Measurements from ENCODE around the gene C17orf97.

DNA sequence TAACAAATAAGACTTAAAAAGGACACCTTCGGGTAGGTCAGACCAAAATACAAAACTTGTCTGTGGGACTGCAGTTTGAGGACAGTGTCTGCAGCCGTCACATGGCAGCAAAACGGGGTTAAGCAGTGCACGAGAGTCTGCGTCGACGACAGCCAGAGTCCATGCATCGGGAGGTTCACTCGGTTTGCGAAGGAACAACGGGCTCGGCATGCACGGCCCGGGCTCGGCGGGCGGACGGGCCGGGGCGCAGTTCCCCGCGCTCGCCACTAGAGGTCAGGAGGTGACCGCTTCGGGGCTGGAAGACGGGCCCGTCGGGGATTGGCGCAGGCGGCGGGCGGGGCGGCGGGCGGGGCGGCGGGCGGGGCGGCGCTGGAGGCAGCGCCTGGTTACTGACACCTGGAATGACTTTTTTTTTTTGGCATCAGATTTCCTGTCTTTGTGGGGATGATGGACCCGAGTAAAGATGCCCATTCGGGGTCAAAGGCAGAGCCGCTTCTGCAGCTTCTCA, 6.4 kb downstream of the SCGB1C2 start:
- PRO-cap, result no peak

- PRO-cap, result no peak
These were observed 63.9 kb upstream of the DOC2B start for GRCh38 chr17:245192-245813.

- PRO-cap, result no peak
These were observed 18.1 kb downstream of the RPH3AL start for GRCh38 chr17:334625-334809.

- PRO-cap, result no peak
These were observed 3.6 kb downstream of the RPH3AL start for GRCh38 chr17:348597-349750.

DNA sequence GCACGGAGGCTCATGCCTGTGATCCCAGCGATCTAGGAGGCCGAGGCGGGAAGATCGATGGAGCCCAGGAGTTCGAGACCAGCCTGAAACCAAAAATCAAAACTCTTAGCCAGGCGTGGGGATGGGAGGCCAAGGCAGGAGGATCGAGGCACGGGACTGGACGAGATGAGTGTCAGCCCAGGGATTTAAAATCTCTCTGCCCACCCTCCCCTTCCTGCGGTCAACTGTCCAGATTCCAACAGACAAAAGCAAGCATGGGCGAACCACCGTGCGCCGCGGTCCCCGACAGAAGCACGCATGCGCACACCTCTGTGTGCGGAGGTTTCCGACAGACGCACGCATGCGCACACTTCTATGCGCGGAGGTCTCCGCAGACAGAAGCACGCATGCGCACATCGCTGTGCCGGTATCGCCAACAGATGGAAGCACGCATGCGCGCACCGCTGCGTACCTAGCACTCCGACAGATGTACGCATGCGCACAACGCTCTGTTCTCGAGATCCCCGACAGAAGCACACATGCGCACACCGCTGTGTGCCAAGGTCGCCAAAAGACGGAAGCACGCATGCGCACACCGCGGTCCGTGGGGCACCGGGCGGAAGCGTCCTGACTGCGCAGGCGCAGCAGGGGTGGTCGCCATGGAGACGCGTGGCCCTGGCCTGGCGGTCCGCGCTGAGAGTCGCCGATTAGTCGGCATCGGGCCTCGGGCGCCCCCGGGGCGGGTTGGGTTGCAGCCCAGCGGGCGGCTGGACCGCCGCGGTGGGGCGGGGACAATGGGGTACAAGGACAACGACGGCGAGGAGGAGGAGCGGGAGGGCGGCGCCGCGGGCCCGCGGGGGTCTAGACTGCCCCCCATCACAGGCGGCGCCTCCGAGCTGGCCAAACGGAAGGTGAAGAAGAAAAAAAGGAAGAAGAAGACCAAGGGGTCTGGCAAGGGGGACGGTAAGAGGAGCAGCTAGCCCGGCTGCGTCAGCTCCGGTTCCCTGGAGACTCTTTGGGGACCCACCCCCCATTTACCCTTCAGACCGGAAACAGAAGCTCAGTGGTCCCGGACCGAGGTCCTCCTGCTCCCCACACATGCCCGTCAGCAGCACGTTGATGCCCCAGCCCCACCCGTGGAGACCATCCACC, at the start of gene C17orf97:
C17orf97 (plus strand) TSS at position 621 of the 1,131 bp plus-strand sequence.
- PRO-cap, result bidirectional peak, plus-strand start at position 648 of the sequence, minus-strand start at position 287 of the sequence

GRCh38 chr17:416199-416519, 6.0 kb downstream of the C17orf97 start:
- PRO-cap, result no peak

DNA sequence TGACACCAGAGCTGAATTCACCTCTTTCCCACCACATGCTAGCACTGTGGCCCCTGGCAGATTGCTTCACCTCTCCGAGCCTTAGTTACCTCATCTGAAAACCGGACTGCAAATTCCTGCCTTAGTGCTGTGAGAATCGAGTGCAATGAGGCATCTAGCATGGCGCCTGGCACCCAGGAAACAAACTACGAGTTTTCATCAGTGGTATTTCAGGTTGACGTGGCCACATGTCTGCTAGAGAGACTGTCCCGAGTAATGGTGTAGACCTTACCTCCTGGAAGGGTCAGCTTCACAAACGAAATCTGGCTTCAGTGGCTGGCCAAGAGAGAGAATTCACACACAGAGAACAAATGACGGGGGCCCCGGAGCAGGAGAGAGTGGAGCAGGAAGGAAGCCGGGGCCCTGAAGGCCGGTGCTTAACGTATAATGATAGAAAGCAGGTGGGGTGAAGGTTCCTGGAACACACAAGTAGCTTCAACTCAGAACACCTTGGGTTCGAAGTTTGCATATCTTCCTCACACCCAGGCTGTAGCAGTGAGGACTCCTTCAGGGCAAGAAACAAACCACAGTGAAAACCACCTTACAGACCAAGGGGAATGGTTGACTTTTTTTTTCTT, 6.5 kb downstream of the C17orf97 start:
- PRO-cap, result no peak

DNA sequence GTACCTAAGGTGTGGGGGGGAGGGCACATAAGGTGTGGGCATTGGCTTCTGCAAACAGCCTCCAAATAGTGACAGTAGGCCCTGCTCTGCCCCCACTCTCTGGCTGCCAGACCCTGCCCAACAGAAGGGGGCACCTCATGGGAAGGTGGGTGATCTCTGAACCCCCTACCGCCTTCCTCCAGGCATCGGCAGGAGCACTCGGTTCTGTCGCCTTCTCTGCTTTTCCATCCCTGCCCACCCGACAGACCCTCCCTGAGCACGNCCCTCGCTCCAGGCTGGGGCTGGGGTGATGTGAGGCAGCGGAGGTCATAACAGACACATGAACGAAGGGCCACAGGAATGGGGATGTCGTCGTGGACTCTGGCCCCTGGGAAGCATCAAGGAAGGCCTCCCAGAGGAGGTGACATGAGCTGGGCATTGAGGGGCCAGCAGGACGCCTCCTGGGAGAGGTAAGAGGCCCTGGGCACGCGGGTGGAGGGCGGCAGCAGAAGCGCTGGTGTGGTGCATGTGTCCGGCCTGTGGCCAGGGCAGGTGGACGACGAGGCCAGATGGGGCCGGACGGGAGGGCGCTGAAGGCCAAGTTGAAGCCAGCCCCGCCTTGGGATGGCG, 79.1 kb downstream of the C17orf97 start:
- PRO-cap, result no peak

DNA sequence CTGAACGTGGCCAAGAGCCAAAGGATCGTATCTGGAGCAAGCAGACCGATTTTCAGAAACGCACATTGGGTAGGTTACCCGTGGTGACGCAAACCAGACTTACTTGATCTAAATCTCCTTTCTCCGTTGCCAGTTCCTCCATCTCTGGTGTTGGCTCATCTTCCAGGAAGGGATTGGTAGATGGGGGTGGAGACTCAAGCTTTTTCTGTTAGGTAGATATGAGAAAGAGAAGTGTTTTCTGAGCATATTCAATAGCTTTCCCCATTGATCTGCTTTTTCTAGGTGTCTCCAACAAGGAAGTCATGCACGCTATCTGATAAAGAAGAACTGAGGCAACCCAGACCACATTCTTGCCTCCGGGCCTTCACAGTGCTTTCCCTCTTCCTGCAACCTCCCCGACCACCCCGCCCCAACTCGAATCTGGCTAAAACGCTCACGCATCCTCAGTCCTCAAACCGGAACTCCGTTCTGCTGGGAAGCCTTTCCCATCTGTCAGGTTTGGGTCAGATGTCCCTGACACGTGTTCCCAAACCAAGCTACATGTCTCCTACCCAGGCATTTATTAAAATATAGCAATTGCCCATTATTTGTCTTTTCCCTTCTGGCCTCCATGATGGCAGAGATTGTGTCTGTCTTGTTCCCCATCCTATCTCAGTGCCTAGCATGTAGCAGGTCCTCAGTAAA, 112.8 kb downstream of the VPS53 start:
- PRO-cap, result no peak

DNA sequence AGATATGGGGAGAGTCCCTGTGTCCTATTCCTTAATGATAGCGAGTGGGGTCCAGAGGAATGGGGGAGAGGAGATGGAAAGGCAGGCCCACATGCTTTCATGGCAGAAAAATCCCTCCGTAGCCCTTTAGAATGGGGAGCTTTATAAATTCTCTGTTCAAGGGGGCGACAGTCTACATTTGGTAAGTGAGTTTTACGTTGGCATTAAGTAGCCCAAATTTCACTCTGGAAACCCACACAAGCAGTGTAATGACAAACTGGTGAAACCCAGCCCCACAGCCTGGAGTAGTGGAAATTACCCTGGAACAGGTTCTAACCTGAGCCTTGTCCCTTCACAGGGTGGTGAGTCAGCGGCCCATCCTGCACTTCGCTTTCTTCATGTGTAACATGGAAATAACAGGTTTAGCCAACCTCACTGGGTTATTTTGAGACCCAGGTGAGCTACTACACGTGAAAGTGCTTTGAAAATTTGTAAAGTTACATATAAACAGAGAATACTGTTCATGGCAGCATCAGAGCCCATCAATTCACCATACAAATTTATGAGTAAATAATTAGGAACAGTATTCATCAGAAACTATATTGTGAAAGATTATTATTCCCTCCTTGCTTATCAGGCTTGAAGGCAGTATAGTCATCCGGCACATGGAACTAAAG, 3.5 kb upstream of the TLCD3A start:
- PRO-cap, result no peak

GRCh38 chr17:733286-733661, 878 bp downstream of the TLCD3A start:
- PRO-cap, result no peak

DNA sequence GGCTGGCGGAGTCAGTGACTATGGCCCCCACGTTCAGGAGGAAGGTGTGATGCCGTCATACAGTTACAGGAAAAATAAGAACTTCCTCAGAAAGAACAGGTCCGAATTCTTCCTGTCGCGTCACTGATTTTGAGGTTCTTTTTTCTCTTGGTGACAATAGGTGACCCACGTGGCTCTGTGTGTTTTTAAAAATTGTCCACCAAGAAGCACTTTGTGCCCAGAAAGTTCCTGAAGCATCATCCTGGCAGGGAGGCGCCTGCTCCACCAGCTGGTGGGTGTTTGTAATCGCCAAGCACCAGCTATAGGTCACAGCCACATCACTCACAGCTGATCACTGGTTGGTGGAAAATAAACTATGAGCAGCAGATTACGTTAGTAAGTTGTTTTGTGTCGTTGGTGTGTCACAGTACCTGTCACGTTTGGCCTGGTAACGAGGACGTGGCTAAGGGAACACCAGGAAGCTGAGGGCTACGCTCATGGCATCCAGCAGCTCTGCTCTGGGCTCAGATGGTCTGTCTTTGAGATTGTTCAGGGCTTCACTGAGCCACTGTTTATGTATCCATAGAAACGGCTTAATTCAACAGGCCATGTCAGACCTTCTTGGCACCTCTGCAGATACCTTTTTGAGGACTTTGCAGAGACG, 10.1 kb downstream of the MRM3 start:
- PRO-cap, result no peak

DNA sequence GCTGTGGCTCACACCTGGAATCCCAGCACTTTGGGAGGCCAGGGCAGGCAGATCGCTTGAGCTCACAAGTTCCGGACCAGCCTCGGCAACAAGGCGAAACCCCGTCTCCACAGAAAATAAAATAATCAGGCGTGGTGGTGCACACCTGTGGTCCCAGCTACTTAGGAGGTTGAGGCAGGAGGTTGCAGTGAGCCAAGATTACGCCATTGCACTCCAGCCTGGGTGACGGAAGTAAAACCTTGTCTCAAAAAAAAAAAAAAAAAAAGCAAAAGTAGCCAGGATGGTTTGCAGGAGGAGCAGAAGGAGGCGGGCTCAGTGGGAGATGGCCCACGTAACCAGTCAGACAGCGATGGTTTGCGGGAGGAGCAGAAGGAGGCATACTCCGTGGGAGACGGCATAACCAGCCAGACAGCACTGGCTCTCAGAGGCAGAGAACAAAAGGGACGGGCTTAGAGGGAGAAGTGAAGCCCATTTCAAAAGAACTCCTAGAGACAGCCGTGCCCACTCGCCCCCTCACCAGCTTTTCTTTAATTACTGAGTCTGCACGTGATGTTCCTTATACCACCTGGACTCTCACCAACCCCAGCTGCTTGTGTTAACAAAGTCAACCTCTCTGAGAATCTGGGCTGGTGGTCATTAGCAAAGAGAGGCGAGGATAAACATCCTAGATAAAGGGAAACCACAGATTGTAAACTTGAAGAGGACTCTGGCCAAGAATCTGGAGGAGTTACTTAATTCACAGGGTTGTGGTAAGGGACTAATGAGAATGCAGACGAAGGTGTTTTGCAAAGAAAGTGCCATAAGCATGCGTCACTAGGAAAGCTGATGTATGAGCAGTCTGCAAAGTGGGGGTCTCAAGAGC, 52.0 kb downstream of the NXN start:
- PRO-cap, result no peak

DNA sequence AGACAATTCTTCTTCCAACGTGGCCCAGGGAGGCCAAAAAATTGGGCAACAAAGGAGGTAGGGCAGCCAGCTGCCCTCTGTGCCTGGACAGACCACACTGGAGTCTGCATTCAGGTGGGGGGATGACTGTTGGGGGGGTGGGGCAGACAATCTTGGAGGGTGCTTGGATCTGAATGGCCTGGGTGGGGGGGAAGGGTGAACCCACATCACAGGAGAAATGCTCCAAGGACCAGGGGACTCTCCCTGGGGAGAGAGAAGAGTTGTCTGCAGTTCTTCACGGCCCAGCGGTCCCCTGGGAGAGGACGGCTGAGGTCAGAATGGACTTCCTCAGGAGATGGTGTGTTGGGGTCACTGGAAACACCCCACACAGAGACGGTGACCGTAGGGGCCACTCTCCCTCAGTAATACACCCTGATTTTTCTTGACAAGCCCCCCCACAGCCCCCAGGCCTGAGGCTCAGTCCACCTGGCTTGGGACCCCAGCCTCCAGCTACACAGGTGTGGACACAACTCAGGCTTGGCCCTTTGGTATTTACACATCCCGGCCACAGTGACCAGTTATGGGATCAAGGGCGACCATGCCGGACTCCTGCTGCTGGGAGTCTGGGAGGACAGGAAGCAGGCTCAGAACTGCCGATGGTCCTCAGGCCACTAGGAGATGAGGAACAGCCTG, 12.8 kb downstream of the NXN start:
- PRO-cap, result no peak

- PRO-cap, result no peak
These were observed 1.5 kb downstream of the NXN start for GRCh38 chr17:977796-978749.

DNA sequence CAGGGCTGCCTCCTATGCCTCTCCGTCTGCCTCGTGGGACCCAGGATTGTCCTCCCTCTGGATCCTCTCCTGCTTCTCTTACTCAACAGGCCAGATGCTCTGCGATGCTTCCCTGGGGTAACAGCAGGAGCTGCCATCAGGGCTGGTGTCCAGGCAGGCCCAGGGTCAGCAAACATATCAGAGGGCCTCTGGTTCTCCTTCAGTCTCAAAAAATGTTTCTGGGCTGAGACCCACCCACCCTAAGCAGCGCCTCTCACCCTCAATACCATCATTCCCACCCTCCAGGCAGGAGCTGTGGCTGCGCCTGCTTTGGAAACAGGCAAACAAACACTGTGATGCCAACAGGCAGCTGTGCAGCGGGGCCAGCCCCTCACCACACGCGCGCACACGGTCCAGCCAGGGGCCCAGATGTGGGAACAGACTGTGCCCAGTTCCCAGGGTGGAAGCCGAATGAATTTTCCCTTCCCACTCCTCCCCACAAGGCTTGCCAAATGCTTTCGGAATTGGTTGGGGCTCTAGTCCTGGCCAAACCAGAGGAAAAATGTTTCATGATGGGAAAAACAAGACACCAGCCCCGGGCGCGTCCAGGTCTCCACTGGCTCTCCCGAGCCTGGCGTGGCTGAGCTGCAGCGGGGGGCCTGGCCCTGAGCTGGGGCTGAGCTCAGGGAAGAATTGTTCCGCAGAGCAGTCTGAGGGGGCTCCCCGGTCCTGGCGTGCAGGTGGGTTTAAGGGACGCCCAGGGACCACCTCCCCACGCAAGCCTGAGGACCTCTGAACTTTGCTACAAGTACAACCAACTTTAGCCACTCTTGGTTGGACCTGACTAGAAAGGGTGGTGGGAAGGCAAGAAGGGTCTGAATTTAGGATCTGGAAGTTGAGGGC, 11.4 kb downstream of the TIMM22 start:
- PRO-cap, result no peak

DNA sequence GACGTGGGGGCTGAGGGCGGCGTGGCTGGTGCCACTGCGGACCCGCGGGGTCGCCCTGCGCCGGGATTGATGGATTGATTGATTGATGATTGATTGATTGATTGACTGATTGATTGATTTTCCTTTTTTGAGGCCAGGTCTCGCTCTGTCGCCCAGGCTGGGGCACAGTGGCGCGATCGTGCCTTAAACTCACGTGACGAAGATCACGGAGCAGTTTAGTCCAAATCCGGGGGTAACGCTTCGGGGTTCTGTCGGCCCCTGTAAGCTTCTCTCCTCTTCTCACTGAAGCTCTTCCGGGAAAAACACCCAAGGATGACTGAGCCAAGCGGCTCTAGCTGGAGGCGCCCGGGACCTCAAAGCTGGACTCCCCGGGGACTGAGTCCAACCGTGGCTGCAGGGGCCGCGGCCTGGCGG, 40.2 kb upstream of the BHLHA9 start:
- PRO-cap, result no peak

DNA sequence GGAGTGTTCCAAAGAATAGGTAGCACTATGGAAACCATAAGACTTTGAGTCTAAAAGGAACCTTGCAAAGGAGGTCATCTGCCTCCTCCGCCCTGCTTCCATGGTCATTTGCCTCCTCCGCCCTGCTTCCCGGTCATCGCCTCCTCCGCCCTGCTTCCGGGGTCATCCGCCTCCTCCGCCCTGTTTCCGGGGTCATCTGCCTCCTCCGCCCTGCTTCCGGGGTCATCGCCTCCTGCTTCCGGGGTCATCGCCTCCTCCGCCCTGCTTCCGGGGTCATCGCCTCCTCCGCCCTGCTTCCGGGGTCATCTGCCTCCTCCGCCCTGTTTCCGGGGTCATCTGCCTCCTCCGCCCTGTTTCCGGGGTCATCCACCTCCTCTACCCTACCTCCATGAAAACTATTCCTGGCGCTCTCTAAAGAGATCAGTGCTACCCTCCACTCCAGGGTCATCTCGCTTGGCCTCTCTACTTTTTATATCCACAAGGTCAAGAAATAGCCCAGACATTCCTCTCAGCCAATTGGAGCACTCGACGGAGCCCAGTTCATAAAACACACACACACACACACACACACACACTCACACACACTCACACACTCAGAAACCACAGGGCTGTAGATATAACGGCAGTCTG, 44.8 kb downstream of the TRARG1 start:
- PRO-cap, result no peak

DNA sequence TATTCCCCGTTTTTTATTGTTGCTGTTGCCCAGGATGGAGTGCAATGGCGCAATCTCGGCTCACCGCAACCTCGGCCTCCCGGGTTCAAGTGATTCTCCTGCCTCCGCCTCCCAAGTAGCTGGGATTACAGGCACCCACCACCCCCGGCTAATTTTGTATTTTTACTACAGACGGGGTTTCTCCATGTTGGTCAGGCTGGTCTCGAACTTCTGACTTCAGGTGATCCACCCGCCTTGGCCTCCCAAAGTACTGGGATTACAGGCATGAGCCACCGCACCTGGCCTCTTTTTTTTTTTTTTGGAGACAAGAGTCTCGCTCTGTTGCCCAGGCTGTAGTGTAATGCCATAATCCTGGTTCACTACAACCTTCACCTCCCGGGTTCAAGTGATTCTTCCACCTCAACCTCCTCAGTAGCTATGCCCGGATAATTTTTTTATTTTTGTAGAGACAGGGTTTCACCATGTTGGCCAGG, 3.3 kb downstream of the YWHAE start:
- PRO-cap, result no peak

DNA sequence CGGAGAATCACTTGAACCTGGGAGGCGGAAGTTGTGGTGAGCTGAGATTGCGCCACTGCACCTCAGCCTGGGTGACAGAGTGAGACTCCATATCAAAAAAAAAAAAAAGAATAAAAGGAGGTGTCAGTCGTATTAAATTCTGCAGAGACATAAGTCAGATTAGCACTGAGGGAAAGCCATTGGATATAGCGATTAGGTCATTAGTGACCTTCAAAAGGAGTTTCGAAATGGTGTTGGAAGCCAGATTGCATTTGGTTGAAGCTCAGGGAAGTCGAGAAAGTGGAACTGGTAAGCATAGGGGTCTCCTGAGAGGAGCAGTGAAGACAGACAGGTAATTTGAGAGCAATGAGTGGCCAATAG, 4.7 kb upstream of the YWHAE start:
- PRO-cap, result no peak

Data from left cardiac atrium (tissue), 1 donor.